Thoracic aorta (tissue), 1 donor: Measurements from ENCODE around the genes UNC5C, ADH7 and DDIT4L.

GRCh38 chr4:94535357-94535808 lies 83.6 kb downstream of the PDLIM5 start:
- RAMPAGE, long total RNA: no peak

GRCh38 chr4:95544572-95545399 lies 4.0 kb downstream of the UNC5C start:
- RAMPAGE, long total RNA: no peak

GRCh38 chr4:95548605-95549800 lies at the start of gene UNC5C:
Gene UNC5C, minus strand, starts transcription at chr4:95548973.
- RAMPAGE, long total RNA: start-site peak on the minus strand at chr4:95548821-95549031, 53 reads

DNA sequence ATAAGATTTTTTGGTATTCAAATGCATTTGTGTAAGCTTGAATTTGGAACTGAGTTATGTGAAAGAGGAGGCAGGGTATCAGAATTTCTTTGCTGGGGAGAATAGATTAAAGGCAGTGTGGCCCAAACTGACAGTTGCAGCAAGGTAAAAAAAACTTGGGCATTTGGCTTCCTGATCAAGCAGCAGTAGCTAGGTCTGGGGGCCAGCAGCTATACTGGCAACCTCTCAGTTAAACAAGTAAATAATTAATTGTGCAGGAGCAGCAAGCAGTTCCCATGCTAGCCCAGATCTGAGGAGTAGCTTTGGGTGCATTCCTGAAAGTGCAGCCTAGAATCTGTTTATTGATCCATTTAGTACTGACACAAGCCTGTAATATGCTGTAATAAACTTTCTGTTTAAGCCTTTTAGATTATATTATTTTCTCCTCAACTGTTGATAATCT lies 276.5 kb downstream of the STPG2 start:
- RAMPAGE, long total RNA: no peak

- RAMPAGE, long total RNA: no peak
Measured at GRCh38 chr4:98315271-98315693, 54.1 kb downstream of the RAP1GDS1 start.

- RAMPAGE, long total RNA: no peak
Measured at GRCh38 chr4:98478468-98479160, 179.8 kb downstream of the TSPAN5 start.

- RAMPAGE, long total RNA: no peak
Measured at GRCh38 chr4:98523030-98523413, 135.4 kb downstream of the TSPAN5 start.

DNA sequence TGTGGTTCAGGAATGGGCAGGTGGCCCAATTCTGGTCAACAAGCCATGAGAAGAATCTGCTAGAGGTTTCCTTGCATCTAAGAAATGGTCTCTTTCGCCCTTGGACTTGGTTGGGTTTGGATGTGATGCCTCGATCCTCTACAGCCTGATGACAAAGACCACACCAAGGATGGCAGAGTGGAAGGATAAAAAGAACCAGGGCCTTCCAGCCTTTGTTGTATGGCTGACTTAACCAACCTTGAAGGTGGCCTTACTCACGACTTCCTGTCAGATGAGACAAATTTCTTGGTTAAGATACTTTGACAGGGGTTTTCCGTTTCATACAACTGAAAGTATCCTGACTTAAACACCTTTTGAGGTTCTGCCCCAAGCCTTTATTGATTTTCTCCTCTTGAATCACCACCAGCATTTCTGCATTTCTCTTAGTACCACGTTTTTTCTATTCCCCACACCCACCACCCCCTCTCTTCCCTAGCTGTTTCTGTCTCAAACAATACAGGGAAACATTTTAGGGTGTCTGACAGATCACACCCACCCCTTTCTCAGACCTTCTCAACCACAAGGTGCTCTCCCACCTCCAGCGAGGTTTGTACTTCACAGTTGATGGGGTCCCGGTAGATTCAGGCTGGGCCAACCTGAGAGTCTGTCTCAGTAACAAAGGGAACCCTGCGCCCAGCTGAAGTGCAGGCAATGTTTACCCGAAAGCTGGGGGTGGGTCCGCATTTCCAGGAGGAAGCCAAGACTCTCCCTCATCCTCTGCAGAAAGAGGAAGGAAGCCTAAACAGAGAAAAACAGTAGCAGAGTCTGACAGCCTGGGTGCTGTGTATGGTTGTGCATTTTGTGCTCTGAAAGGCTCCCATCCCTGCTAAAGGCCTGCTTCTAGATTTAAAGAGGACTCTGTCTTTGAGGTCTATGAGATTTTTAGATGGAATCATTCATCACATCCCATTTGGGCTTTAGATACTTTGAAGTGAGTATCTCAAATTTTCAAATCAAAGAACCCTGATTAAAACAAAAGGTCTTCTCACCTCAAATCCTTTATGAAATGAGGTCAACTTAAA lies 5.1 kb upstream of the TSPAN5 start:
- RAMPAGE, long total RNA: no peak

DNA sequence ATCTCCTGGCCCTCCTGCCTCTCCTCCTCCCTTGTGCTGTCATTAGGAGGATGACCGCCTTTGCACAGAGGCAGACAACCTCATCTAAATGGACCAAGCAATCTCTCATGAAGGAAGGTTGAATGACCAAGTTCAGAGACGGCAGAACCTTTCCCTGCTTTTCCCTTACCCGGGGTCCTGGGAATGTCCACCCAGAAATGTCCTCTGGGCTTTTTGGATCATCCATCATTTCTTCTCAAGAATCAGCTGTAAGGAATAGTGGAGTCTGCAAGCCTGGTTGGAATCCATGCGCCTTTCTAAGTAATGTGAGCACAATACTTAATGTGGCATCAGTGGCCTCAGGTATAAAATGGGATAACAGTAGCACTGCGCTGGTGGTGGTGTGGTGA lies 115.5 kb upstream of the TSPAN5 start:
- RAMPAGE, long total RNA: no peak

DNA sequence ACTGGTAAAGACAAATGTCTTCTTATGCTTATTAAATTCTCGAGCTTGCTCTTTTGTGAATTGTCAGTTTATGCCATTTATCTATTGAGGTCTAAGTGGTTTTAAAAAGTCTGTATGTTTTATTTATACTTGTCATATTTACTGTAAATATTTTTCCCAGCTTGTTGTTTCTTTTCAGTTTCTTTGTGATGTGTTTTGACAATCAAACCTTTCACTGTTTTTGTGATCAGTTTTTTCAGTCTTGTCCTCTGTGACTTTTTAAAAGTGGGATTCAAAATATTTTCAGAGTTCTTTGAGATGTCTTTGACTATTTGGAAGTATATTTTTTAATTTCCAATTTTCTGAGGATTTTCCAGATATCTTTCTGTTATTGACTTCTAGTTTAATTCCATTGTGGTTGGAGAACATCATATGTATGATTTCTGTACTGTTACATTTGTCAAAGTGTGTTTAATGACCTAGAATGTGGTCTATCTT lies 117.7 kb downstream of the EIF4E start:
- RAMPAGE, long total RNA: no peak

DNA sequence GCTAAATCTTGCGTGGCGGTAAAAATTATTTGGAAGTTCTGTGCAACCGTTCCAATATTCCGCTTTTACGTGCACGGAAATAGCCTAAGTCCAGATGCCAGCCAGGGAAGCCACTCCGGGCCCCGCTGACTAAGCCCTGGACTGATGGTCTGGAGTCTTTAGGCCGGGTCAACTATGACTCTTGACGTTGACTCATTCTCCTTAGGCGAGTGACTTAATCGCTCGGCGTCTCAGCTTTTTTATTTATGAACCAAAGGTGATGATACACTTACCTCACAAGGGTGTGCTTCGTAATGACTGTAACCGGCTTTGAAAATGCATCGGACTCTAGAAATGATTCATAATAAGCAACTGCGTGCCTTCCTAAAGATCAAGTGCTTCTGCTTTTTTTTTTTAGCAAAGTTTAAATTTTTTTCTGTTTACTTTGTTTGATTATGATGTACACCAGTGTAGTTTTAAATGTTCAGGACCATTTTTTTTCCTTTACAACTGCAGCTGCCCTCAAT lies 961 bp upstream of the EIF4E start:
- RAMPAGE, long total RNA: start-site peak on the minus strand centred at position 104 of the sequence, 86 bp wide, 7 reads

- RAMPAGE, long total RNA: no peak
Measured at GRCh38 chr4:99088127-99088643, 403 bp downstream of the ADH5 start.

DNA sequence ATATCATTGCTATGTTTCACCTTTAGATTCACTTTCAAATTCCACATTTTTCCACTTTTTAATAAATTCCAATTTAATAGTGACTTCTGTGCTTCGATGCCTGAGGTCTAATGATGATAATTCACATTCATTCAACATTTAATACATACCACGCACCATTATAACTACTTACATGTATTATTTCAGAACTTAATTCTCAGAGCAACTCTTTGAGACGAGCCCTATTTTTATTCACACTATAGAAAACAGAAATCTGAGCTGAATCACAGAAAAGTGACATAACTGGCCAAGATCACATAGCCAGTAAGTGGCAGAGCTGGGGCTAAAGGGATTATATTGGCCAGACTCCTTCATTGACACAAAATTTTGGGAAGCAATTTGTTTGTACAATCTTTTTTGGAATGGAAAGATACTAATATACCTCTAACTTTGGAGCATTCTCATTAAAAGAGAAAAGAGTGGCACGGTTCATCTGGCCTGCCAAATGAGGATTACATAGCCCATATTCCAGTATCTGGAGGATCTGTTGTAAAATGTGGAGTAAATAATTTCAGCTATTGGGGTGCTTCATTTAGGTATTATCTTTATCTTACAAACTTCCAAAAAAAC lies 4.5 kb downstream of the ADH4 start:
- RAMPAGE, long total RNA: no peak

GRCh38 chr4:99319371-99319841 lies 1.8 kb downstream of the ADH1B start:
- RAMPAGE, long total RNA: no peak

- RAMPAGE, long total RNA: no peak
Measured at GRCh38 chr4:99320012-99320710, 1.0 kb downstream of the ADH1B start.

DNA sequence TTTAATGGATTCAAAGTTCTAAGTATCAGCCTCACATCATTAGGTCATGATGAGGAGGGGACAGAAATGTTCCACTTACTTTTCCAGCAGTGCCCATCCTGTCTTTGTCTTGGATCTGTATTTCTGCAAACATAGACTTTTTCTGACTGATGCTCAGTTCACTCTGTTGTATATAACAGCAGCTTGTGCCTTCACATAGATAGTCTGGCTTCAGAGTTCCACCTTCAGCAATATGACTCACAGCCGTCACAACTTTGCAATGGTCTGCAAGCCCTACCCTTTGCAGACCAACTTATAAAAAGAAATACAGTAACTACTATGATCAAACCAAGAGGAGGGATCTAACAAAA lies at the start of gene ADH7:
TSS of gene ADH7 (minus strand) at position 206 of the 350 bp plus-strand sequence.
- RAMPAGE, long total RNA: no peak

DNA sequence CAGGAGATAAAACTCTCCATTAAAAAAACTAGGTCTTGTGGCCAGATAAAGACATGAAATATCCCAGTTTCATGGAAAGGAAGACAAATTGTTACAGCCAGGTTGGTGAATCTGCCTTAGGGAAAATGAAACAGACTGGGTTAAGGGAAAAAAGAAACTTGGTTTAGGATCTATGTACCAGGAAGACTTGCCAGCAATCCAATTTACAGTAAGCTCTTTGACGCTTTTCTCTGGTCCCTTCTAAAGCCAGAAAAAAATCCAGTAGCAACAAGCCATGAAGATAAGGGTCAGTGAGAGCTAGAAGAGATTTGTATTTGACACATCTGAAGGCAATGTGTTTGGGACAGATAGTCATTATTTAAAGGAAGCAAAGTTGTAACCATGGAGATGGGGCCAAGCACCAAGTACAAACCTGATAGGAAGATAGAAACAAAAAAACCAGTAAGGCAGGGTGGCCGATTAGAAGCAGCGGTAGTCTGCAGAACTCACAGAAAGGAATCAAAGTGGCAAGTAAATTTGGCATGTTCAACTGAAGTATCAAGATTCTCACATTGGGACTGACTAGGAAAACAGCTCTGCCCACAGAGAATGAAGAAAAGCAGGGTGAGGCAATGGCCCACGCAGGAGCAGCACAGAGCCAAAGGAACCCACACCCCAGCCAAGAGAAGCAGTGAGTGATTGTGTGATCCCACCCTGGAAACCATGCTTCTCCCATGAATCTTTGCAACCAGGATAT lies 12.8 kb upstream of the C4orf54 start:
- RAMPAGE, long total RNA: no peak

DNA sequence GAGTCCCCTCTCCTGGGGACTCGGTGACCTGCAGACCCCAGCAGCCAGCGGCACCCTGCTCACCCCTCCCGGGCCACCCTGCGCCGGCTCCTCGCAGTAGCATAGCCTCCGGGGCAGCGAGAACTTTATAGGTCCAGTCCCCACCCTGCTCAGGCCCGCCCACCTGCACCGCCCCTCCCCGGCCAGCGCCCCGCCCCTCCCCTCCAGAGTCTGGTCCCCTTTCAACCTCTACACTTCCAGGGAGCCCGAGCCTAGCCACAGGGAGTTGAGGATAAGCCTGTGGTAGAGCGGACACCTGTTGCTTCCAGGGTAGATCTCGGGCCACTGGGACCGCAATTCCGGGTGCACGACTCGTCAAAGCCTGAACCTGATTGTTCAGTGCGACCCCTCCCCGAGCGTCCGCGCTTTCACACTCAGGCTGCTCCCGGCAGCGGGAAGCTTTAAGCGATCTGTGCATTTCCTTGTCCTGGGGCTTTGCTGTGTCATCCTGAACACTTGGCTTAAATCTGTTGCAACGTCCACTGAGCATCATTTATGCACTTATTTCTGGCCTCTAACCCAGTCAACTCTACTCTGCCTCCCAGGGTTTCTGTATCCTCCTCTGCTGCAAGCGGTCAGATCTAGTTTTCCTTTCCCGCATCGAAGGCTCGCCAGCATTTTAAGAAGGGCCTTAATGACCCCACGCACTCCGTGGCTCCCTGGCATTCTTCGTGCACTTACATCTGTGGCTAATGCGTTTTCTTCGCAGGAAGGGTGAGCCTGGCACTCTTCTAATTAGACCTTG lies at the start of gene DDIT4L:
TSS of gene DDIT4L (minus strand) at position 101 of the 784 bp plus-strand sequence.
- RAMPAGE, long total RNA: start-site peak on the minus strand centred at position 103 of the sequence, 25 bp wide, 9 reads

GRCh38 chr4:100986075-100986690 lies 361.1 kb downstream of the PPP3CA start:
- RAMPAGE, long total RNA: no peak

DNA sequence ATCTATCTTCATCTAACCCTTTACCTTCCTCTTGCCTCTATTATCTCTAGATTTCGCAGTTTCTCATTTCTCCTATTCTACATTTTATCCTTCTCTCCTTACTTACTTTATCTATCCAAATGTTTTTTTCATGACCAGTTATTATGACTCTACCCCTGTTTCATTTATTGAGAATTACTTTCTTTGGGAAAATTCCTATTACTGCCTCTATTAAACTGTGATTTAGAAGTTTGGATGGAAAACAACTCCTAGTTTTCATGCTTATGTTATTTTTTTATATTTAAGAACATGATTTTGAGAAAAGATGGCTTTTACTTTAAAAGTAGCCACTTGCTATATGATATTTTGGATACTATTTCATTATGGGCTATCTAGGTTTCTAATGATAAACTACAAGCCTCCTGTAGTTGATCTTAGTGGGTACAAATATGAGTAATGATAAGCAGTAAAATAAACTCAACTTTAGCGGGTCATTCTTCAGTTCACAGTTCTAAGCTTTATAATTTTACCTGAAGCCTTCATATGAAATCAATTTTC lies 253.1 kb downstream of the PPP3CA start:
- RAMPAGE, long total RNA: no peak